ENCODE measurements around a stretch of chr6.

DNA sequence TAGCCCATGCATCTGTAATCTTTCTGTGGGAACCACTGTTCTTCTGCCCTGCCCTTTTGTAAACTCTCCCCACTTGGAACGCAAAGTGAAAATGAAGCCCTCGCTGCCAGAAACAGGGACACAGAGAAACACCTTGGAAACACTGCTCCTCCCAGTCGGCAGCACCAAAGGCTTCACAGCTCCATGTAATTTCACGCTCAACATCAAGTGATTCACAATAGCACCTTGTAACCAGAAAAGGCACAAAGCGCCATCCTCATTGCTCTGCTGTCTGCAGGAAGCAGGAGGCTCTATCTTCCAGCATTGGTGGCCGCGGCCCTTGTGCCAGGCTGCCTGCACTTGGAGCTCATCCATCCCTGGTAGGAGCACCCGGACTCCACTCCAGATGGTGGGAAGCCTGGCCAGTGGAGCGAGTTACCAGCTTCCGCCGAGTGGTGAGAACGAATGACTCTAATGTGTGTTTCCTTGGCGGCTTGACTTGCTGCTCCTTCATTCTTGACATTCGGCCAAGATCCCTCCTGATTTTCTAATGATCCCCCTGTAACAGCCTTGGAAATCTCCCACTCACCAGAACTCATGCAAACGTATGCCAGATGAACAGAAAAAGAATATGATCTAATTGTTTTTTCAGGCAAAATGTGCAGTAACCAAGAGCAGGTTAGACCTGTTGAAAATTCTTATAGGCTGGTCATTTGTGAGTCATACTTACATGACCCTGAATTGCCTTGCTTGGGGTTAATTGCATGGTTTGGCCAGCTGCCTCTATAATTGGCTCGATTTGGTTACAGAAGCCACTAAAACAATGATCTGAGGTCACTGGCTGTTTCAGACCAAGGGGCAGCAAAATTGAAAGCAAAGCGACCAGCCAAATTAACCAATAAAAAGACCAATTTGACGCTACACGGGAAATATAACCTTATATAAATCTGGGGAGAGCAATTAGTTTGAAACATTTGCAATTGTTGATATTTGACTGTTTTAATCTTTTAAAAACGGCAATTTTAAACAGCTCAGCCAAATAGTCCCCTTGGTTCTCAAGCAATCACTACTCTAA lies 169.0 kb upstream of the CDYL start:
- PRO-cap, 3 experiments, result no peak in any of the 3 experiments
- RRBS, result no CpG with 5 or more reads among the region's 20 CpGs

- PRO-cap, 3 experiments, result no peak in any of the 3 experiments
- RRBS, result no CpG with 5 or more reads among the region's 2 CpGs
These were observed 11.3 kb downstream of the PPP1R3G start for GRCh38 chr6:5096442-5096932.

DNA sequence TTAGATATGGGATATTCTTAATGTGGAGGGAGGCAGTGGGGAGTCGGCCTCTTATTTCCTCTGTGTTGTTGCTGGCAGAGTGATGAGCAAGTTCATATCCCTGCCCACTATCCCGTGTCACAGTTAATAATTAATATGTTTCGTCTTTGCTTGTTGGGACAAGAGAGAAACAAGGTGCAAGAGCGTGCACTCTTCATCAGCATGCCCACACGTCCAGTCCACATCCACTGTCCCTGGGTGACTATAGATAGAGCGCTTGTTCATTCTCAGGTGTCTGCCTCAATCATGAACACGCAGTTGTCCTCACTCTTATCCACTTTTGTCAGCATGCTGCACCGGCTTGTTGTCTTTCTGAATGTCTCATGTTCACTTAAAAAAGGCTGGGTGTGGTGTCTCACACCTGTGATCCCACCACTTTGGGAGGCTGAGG lies 34.0 kb downstream of the PPP1R3G start:
- PRO-cap, 3 experiments, result no peak in any of the 3 experiments
- RRBS, result no CpG with 5 or more reads among the region's 8 CpGs

DNA sequence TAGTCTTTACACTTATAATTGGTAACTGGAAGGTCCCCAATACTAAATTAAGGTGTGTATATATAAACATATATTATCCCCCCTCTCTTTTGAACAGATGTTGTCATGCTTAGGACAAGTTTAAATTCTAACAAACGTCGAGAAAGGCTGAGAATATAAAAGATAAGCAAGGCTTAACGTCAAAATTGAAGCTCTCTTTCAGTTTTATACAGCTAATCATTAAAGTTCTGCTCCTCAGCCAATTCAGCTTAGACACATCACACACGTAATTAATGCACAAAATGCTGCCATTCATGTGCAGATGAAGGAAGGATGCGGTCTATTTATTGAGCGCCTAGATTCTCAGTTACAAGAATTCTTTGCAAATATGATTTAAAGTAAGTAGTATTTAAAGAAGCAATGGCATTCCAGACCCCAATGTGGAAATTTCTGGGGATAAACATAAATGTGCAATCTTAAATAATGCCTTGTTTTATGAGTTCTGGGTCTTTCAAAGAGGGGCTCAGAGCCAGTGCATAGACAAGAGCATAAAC lies 86.0 kb downstream of the LYRM4 start:
- PRO-cap, 3 experiments, result no peak in any of the 3 experiments
- RRBS, result no CpG with 5 or more reads among the region's 6 CpGs

DNA sequence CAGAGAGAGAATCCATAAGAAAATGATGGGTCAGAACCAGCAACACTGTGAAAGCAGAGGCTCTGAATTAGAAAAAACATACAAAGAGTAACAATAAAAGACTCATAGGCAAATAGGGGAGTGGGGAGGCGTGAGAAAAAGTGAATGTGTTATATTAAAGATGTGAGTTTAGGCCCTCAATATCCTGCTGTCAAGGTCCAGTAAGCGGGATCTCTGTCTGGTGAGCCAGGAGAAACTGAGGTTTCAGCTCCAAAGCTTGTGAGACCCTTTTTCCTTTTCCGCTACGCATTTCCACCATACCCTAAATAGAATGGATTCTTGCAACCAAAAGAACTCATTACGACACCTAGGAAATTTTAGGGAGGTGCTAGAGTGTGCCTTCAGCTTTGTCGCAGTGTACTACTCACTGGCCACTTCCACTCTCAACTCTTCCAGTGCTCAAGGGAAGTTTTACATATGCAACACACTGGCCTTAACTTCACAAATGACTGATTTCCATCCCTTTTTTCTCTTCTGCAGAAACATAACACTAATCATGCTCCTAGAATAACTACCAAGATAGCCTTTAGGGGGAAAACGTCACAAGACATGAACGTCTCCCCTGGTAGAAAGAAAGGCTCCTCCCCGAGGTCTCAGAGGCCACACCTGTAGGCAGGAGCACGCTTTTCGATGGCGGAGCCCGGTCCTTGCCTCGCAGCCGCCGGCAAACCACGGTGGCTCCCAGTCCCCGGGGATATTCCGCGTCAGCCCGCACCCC lies 734 bp downstream of the LYRM4 start:
- PRO-cap, 3 experiments, result peak in 2 of 3 experiments; most common plus-strand start position 662 of the sequence (in 2); most common minus-strand start position 427 of the sequence (in 1)
- RRBS, result no CpG with 5 or more reads among the region's 21 CpGs

GRCh38 chr6:5447476-5448122 lies 186.3 kb downstream of the FARS2 start:
- PRO-cap, 3 experiments, result no peak in any of the 3 experiments
- RRBS, result no CpG with 5 or more reads among the region's 3 CpGs

DNA sequence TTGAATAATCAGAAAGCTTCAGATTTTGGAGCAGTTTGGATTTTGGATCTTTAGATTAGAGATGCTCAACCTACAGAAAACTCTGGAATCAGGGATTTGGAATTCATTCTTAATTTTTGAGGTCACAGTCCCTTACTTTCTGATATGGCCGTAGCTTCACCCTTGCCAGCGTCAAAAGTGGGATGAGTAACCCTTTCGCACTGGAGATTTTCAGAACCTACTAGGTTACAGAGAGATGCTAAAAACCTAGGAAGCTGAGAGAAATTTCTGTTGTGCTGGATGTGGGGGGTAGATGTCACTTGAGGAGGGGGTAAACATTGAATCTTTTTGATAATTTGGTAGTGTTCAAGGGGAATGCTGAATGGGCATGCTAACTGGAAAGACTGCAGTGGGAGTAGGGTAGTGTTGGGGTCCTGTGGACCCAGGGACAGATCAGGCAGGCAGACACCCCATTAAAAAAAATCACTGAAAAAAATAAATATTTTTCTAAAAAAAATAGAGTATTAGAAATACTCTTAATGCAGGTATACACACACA lies 355.4 kb downstream of the FARS2 start:
- PRO-cap, 3 experiments, result no peak in any of the 3 experiments
- RRBS, result no CpG with 5 or more reads among the region's 3 CpGs

DNA sequence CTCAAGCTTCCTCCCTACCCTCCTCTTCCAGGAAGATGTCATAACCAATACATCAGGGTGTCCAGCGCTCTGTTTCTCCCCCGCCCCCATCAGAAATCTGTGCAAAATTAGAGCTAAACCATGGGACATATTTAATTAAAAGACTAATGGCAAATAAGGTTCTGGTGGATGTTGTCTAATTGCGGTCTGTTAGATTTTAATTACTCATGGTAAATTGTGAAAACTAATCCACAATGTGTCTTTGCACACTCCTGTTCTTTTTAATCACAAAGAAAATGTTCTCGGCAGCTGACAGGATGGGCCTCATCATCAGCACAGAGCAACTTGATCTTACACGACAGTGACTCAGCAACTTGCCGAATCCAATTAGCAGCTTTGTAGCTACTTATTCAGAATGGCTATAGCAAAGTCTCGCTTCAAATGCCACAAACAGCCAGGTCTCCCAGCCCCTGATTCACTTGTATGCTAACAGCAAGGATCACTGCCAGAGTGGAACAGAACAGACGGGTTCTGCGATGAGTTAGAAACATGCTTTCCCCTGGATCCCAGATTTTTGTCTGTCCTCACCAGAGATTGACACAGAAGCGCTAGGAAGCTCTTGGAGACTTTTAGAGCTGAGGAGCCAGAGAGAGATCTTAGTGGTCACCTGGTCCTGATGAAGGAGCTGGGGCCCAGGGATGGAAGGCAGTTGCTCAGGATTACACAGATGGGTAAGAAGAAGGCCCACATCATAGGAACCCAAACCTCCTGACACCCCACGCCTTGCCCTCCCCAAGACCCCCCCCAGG lies 254.4 kb downstream of the NRN1 start:
- PRO-cap, 3 experiments, result no peak in any of the 3 experiments
- RRBS, result no CpG with 5 or more reads among the region's 11 CpGs

DNA sequence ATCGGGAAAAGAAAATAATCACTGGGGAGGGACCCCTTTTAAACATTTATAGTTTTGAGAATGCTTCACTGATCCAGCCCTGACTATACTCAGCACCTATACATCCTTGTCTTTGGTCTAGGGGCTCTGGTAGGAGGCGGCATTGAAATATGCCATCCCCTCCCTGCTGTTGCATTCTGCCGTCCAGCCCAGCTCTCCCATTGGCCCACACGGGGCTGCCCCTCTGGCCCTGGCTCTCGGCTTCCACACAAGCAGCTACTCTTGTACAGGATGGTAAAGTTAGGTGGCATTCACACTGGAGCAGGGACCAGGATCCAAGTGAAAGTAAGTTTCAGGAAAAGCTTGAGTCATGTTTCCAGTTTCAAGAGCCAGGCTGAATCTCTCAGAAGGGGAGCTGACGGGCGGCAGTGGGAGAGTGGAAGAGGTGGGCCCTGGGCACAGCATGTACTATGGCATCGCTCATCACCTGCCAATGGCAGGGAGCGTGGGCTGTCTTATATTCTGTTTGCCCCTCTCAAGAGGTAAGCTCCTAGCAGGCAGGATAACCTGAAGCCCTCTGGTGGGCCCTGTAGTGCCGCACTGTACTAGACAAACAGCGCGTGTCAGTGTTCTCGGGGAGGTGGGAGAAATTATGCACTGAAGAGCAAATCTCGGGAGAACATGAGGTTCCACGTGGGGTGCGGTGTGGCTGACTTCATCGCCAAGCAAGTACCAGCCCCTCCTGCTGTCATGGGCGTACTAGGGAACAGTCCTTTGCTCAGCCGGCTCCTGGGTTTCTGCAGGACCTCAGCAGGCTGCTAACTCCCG lies 241.5 kb downstream of the NRN1 start:
- PRO-cap, 3 experiments, result no peak in any of the 3 experiments
- RRBS, result no CpG with 5 or more reads among the region's 20 CpGs

DNA sequence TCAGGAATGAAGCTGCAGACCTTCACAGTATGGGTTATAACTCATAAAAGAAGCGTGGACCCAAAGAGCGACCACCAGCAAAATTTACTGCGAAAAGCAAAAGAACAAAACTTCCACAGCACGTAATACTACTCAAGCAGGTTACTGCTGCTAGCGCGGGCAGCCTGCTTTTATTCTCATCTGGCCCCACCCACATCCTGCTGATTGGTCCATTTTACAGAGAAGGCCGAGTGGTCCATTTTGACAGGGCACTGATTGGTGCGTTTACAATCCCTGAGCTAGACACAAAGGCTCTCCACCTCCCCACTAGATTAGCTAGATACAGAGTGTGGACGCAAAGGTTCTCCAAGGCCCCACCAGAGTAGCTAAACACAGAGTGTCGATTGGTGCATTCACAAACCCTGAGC lies 17.4 kb downstream of the LY86 start:
- PRO-cap, 3 experiments, result no peak in any of the 3 experiments
- RRBS, result no CpG with 5 or more reads among the region's 10 CpGs

GRCh38 chr6:6678192-6678684 lies 89.7 kb downstream of the LY86 start:
- PRO-cap, 3 experiments, result no peak in any of the 3 experiments
- RRBS, result 48% methylated on average over 1 of the region's 12 CpGs

DNA sequence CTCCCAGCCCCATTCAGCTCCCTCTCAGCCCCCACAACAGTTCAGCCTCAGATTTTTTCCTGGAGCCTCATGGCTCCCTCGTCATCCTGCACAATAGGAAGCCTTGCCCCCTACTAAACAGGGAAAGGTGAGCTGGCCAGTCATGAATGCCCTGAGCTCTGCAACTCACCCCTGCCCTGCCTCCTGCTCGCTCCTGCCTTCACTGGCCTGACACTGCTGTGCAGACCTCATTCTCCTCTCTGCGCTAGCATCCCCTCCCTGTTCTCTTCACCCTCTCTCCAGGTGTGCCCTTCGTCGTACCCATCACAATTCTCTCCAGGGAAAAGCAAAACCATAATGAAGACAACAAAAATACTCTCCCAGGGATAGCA lies 145.3 kb downstream of the LY86 start:
- PRO-cap, 3 experiments, result no peak in any of the 3 experiments
- RRBS, result no CpG with 5 or more reads among the region's 5 CpGs

GRCh38 chr6:6746339-6747048 lies 158.0 kb downstream of the LY86 start:
- PRO-cap, 3 experiments, result no peak in any of the 3 experiments
- RRBS, result no CpG with 5 or more reads among the region's 16 CpGs

GRCh38 chr6:6749473-6750640 lies 161.3 kb downstream of the LY86 start:
- PRO-cap, 3 experiments, result peak in 2 of 3 experiments; most common plus-strand start chr6:6750203 (in 1); most common minus-strand start chr6:6750077 (in 1)
- RRBS, result 18% methylated on average over 2 of the region's 21 CpGs

DNA sequence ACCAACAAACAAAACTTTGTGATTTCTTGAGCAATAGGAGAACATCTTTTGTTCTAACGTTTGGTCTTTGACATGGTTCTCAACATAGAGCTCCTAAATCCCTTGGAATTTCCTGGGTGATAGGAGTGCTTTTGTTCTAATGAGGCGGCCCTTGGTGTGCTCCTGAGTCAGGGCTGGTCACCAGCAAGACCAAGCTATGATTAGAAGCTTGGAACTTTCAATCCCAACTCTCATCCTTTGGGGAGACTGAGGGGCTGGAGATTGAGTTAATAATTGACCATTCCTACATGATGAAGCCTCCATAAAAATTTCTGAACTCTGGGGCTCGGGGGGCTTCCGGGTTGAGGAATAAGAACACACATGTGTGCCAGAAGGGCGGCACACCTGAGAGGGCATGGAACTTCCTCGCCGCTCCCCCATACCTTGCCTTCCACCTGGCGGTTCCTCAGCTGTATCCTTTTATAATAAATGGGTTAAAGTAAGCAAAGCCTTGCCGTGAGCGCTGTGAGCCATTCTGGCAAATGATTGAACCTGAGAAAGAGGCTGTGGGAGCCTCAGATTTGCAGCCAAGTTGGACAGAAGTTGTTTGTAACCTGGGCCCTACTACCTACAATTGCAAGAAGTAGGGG lies 164.7 kb downstream of the LY86 start:
- PRO-cap, 3 experiments, result no peak in any of the 3 experiments
- RRBS, result no CpG with 5 or more reads among the region's 10 CpGs

- PRO-cap, 3 experiments, result peak in 1 of 3 experiments; most common plus-strand start chr6:7042557 (in 1)
- RRBS, result no CpG with 5 or more reads among the region's 22 CpGs
These were observed 65.2 kb upstream of the RREB1 start for GRCh38 chr6:7042132-7043412.

- PRO-cap, 3 experiments, result peak in 3 of 3 experiments; most common plus-strand start chr6:7051117 (in 3)
- RRBS, result 11% methylated on average over 7 of the region's 19 CpGs
These were observed 57.1 kb upstream of the RREB1 start for GRCh38 chr6:7050498-7051201.

GRCh38 chr6:7126629-7127259 lies 19.0 kb downstream of the RREB1 start:
- PRO-cap, 3 experiments, result no peak in any of the 3 experiments
- RRBS, result no CpG with 5 or more reads among the region's 6 CpGs

DNA sequence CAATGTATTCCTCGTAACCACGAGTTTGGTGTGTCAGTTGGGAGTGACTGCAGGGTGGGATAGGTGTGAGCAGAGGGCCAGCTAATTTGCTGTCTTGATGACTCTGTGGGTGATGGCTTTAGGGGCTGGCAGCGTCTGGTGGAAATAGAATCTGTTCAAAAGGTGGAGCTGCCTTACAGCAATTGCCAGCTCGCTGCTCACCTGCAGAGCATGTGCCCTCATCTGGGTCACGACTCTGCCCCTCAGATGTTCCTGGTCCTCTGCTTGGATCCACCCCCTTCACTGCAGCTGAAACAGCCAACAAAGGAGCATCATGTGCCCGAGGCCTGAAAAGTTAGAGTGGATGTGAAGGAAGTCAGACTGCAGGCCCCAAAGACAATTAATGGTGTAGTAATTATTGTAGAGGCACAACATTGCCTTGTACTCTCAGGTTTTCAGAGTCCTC lies 19.9 kb downstream of the RREB1 start:
- PRO-cap, 3 experiments, result no peak in any of the 3 experiments
- RRBS, result no CpG with 5 or more reads among the region's 6 CpGs

DNA sequence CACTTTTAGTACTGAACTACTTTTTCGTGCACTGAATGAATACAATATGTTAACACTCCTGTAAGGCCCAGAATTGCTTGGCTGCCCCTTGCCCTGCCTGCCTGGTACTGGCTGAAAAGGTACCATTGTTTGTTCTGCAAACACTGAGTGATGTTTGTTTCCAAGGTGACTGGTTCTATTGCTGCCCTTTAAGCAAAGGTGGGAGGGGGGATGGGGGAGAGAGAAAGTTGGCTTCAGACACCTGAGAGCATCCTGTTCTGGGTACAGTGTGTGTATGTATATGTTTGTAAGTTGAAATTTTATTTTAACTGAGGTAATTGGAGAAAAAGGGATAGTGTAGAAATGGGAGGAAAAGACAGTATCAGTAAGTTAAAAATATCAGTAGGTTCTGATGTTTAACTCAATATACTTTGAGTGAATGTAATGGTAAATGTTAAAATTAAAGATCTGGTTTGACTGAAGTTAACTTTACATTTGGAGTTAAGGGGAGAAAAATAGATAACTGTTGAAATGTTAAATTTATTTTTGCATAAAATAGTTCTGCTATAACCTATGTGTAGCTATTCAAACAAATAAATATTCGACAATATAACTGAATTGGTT lies 31.4 kb downstream of the RREB1 start:
- PRO-cap, 3 experiments, result peak in 2 of 3 experiments; most common plus-strand start position 218 of the sequence (in 1); most common minus-strand start position 109 of the sequence (in 2)
- RRBS, result no CpG with 5 or more reads among the region's 2 CpGs